Panc1 (cell line): ENCODE data around the gene MBLAC2.

DNA sequence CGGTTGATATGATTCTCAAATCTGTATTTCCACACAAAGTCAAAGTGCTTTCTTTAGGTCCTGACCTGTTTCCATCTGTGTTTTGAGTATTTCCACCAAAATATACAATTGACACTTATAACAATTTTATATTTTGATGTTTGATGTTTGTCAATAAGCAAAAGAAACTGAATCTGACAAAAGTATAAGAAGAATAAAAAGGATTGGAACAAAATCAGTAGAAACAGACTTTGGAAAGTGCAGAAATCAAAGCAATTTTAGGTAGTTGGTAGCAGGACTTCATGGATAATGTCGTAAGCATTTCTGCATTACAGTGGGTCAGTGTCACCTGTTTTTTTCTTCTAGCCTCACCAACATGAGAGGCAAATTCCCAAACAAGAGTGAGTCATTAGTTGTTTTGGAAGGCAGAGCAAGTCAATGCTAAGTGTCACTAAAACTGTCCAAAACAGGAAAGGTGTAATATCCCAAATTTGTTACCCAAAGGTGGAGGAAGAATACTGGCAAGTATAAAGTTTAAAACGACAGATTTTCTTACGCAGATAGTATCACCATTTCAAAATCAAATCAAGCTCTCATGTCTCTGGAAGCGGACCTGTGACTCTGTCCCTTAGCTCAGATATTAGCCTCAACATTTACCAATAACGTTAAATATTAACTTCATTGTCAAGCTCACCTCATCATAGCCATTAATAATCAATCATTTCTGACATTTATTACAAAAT lies 901.4 kb upstream of the COX7C start:
- RRBS, 2 experiments: no CpG with 5 or more reads among the region's 6 CpGs

- RRBS, 2 experiments: no CpG with 5 or more reads among the region's 1 CpG
Measured at GRCh38 chr5:85975156-85975562, 642.6 kb upstream of the COX7C start.

- RRBS, 2 experiments: no CpG with 5 or more reads among the region's 11 CpGs
Measured at GRCh38 chr5:86570635-86571071, 47.1 kb upstream of the COX7C start.

- RRBS, 2 experiments: 1 to 5% methylated on average over 18 of the region's 27 CpGs
Measured at GRCh38 chr5:87267573-87267786, 203 bp upstream of the RASA1 start.

DNA sequence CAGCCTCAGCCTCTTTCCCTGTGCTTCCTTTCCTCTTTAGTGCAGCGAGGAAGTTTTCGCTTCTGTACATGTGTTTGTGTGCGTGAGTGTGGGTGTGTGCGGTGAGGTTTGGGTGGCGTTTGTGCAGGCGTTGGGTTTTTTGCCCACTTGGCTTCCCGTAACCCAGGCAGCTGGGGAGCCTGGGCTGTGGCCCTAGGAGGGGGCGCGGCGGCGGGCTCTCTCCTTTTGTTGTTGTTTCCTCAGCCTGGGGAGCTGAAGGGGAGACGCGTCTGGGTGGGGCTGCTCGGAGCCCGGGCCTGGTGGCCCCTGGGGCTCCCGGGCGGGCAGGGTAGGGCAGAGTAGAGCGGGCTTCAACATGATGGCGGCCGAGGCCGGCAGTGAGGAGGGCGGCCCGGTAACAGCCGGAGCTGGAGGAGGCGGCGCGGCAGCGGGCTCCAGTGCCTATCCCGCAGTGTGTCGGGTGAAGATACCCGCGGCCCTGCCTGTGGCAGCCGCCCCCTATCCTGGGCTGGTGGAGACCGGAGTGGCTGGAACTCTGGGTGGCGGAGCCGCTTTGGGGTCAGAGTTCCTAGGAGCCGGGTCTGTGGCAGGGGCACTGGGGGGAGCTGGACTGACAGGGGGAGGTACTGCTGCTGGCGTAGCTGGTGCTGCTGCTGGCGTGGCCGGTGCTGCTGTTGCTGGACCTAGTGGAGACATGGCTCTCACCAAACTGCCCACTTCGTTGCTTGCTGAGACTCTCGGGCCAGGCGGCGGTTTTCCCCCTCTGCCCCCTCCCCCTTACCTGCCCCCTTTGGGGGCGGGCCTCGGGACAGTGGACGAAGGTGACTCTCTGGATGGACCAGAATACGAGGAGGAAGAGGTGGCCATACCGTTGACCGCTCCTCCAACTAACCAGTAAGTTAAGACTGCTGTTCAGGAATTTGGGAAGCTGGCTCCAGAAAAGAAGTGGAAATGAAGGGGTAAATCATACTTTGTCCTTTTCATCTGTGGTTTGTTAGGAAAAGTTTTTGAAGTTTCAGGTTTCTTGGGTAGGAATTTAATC lies 735 bp downstream of the RASA1 start:
- RRBS, 2 experiments: 1 to 6% methylated on average over 13 to 19 of the region's 50 CpGs

- RRBS, 2 experiments: no CpG with 5 or more reads among the region's 3 CpGs
Measured at GRCh38 chr5:87383683-87384602, 28.8 kb downstream of the CCNH start.

- RRBS, 2 experiments: no CpG with 5 or more reads among the region's 9 CpGs
Measured at GRCh38 chr5:87411755-87412255, 925 bp downstream of the CCNH start.

GRCh38 chr5:88241767-88242375 lies 26.8 kb downstream of the TMEM161B start:
- RRBS, 2 experiments: no CpG with 5 or more reads among the region's 5 CpGs

DNA sequence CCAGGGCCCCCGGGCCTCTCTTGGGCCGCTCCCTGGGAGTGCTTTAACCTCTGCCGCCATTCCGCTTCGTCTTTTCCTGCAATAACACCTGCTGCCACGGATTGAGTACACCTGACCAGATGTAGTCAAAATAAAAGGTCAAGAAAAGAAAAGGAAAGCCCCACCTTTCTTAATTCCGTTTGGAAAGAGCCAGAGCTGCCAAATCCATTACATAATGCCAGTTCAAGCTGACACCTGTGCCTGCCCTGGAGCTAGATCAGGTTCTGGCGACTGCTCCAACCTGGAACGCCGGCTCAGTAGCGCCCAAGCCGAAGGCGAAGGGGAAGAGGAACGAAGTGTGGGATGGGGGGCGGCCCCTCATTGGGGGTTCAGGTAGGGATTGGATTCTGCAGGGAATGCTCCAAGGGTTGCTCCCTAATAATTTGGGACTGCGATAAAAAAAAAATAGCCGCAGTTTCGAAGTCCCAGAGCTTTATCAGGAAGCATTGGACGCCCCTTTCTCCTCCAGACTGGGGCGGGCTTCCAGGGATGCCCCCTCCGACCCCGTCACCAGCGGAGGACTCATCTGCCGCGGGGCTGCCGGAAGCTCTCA lies 193.8 kb downstream of the MEF2C start:
- RRBS, 2 experiments: 82 to 89% methylated on average over 1 of the region's 26 CpGs

DNA sequence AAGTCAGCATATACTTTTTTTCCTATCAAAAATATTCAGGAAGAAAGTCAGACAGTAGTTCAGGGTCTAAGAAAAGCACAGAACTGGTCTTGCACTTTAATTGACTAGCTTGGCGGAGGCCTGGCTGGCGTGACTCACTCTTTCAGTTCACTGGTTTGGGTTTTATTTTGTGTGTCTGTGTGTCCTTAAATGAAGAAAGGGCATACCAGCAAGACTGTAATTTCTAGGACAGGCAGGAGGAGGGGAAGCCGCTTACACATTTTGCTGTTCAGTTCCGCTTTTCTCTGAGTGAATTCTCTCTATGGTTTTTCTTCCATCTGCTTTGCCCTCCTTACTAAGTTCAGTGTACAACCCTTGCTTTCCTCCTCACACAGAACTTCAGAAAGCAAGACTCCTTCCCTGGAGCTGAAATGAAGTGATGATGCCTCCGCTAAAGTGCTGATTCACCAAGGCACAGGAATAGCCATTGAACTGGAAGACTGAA lies 150.8 kb downstream of the MEF2C start:
- RRBS, 2 experiments: no CpG with 5 or more reads among the region's 5 CpGs

- RRBS, 2 experiments: no CpG with 5 or more reads among the region's 7 CpGs
Measured at GRCh38 chr5:88785826-88786581, 97.0 kb downstream of the MEF2C start.

GRCh38 chr5:88813767-88814190 lies 69.2 kb downstream of the MEF2C start:
- RRBS, 2 experiments: no CpG with 5 or more reads among the region's 3 CpGs

DNA sequence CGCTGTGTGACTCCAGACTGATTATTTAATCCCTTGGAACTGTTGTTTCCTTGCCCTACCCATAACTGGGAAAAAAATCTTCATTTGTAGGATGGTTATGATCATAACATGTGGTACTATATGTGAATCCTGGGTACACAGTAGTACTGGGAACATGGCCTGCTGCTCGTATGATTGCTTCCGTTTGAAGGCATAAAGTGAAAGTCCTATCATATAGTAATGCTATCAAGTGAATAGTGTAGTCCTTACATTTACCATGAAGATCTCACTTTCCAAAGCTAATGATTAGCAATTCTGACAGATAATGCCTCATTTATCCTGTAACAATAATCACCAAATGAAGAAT lies 53.2 kb downstream of the MEF2C start:
- RRBS, 2 experiments: no CpG with 5 or more reads among the region's 3 CpGs

DNA sequence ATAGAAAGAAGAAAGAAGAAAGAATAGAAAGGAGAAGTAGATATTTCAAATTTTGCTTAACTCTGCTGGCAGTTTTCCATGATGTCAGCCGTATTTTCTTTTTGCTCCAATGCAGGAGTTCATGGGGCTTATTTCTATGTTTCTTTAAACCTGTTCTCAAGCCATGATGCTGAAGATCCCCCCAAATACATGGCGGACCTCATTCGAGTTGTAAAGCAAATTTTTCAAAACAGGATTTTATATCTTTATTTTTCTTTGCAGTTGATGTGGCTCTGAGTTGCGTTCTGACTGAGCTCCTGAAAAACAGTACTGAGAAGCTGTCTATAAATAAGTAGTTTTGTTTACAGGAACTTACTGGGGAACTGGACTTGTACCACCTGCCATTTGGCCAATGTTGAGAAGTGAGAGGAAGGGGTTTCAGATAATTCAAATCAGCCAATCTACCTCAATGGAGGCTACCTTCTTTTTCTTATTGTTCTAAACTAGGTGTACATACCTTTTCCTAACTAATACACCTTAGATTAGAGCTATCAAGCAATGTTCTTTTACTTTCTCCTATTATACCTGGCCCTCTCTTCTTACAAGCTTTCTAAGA lies 418.6 kb upstream of the MEF2C start:
- RRBS, 2 experiments: no CpG with 5 or more reads among the region's 4 CpGs

- RRBS, 2 experiments: no CpG with 5 or more reads among the region's 3 CpGs
Measured at GRCh38 chr5:89314344-89314683, 431.3 kb upstream of the MEF2C start.

GRCh38 chr5:90473716-90474798 lies at the start of gene MBLAC2:
MBLAC2 (minus strand) TSS chr5:90474771.
- RRBS, 2 experiments: 1 to 6% methylated on average over 11 to 16 of the region's 99 CpGs

DNA sequence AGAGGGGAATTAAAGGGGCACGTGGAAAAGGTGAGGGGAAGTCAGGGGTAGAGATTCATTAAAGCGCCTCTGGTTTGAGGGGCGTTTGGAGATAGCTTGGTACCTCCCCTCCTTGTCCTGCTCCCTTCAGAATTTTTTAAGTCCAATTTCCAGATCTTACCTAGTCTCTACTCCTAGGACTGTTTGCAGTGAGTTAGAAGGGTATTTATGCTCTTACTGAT lies 311 bp downstream of the POLR3G start:
- RRBS, 2 experiments: no CpG with 5 or more reads among the region's 3 CpGs

- RRBS, 2 experiments: no CpG with 5 or more reads among the region's 4 CpGs
Measured at GRCh38 chr5:90516677-90518116, 12.2 kb downstream of the LYSMD3 start.

GRCh38 chr5:91101764-91102495 lies 281.2 kb downstream of the ARRDC3 start:
- RRBS, 2 experiments: no CpG with 5 or more reads among the region's 7 CpGs

GRCh38 chr5:91106799-91107502 lies 276.2 kb downstream of the ARRDC3 start:
- RRBS, 2 experiments: no CpG with 5 or more reads among the region's 8 CpGs